ENCODE measurements around the genes NUP35, COL3A1 and C2orf88.

GRCh38 chr2:183002878-183003573 lies 35.2 kb downstream of the NCKAP1 start:
- PRO-cap, result no peak

GRCh38 chr2:183124095-183125358 lies at the start of gene NUP35:
Gene NUP35, plus strand, starts transcription at chr2:183124443.
- PRO-cap, result bidirectional peak, plus-strand start at chr2:183124443, minus-strand start at chr2:183124255; bidirectional peak, plus-strand start at chr2:183124959, minus-strand start at chr2:183124806

DNA sequence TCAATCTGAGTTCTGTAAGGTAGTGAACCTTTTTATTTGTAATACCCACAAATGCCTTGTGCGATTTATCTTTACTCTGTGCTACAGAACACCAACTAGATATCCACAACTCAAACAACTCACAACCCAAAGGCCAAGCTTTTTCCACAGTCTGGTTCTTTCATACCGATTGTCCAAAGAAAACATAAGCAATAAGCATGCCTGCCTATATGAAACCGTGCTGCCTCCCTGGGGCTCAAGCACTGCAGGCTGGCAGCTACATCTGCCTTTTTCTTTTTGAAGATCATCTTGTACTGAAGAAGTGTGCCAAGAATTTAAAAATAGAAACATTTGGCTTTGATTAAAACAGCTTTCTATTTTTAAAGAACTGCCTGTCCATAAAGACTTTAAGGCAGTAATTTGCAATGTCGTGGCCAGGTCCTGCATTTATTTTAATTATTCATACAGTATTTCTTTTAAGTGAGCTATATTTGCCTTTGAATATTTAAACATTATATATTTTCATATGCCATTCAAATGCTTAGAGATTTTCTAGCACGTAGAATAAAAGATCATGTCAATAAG lies 490.8 kb downstream of the NUP35 start:
- PRO-cap, result no peak

DNA sequence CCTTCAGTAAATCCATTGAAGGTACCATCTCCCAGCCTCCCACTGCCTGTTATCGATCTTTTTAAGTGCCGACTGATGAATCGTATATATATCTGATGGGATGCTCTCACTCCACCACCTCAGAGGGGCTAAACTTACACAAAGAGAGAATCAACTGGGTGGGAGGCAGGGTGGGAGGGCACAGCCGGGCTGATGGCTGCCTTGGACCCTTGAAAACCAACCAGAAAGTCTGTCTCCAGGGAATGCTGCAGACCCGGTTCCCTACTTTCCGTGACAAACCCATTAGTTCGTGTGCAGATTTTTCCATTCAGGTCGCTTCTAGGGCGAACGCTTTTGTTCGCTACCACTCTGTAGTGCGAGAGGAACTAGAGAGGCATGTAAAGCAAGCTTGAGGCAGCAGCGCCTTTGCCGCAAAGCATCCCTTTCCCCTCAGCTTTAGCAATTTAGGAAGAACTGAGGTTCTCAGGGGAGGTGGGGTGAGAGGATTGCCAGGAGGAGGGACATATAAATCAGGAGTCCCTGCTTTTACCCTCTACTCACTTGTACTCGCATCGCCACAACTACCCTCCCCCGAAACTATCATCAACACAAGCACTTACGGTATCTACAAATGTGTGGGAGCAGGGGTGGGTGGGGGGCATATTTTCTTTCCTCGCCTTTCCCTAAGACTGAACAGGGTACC lies 831 bp upstream of the ZNF804A start:
- PRO-cap, result bidirectional peak, plus-strand start at position 535 of the sequence, minus-strand start at position 355 of the sequence

DNA sequence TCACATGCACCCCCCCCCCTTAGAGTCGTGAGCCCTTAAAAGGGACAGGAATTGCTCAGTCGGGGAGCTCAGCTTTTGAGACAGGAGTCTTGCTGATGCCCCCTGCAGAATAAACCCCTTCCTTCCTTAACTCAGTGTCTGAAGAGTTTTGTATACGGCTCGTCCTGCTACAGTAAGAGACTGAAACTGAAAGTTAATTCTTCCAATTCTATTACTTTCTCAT lies 167.2 kb downstream of the ZNF804A start:
- PRO-cap, result no peak

DNA sequence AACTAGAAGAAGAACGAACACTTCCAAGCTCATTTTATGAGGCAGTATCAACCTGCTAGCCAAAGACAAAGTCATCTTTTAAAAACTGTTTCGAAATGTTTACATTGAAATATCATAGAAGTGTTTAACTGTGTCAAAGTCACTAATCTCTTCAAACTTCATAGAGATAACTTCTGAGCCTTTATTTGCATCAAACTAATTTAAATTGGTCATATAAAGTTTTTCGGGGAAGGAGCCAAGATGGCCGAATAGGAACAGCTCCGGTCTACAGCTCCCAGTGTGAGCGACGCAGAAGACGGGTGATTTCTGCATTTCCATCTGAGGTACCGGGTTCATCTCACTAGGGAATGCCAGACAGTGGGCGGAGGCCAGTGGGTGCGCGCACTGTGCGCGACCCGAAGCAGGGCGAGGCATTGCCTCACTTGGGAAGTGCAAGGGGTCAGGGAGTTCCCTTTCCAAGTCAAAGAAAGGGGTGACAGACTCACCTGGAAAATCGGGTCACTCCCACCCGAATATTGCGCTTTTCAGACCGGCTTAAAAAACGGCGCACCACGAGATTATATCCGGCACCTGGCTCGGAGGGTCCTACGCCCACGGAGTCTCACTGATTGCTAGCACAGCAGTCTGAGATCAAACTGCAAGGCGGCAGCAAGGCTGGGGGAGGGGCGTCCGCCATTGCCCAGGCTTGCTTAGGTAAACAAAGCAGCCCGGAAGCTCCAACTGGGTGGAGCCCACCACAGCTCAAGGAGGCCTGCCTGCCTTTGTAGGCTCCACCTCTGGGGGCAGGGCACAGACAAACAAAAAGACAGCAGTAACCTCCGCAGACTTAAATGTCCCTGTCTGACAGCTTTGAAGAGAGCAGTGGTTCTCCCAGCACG lies 126.0 kb downstream of the FSIP2 start:
- PRO-cap, result no peak

- PRO-cap, result no peak
Measured at GRCh38 chr2:186607612-186608180, 17.8 kb downstream of the ITGAV start.

- PRO-cap, result no peak
Measured at GRCh38 chr2:186646475-186646952, 47.3 kb upstream of the FAM171B start.

- PRO-cap, result no peak
Measured at GRCh38 chr2:186669639-186670126, 24.2 kb upstream of the FAM171B start.

DNA sequence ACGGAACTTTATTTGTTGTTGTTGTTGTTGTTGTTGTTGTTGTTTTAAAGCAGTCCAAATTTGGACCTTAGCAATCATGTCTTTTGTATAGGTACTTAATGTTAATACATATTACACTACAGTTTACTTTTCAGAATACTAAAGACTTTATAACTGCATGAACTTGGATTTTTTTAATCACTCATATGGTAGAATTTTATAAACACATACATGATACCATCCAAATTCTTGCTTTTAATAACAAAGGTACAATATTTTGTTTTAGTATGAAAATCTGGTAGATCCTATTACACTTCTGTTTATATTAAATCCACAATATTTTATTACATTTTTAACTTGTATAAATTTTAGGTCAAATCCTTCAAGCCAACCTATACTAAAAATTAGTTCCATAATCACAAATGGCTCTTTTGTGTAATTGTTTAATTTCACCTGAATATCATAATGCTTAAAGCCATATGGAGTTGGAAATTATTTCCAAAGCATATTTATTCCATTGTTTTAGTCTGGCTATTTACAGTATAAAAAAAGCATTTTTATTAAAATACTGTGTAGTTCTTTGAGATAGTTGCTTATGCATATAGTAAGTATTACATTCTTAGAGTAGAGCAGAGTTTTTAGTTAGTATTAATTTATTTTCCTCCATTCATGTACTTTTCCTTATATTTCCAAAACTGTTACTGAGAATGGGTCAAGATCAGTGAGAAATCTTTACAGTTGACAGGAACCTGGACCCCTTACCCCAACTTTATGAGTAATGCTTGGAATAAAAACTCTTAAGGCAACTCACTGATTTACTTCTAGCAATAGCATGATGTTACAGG lies 16.0 kb upstream of the FAM171B start:
- PRO-cap, result no peak

DNA sequence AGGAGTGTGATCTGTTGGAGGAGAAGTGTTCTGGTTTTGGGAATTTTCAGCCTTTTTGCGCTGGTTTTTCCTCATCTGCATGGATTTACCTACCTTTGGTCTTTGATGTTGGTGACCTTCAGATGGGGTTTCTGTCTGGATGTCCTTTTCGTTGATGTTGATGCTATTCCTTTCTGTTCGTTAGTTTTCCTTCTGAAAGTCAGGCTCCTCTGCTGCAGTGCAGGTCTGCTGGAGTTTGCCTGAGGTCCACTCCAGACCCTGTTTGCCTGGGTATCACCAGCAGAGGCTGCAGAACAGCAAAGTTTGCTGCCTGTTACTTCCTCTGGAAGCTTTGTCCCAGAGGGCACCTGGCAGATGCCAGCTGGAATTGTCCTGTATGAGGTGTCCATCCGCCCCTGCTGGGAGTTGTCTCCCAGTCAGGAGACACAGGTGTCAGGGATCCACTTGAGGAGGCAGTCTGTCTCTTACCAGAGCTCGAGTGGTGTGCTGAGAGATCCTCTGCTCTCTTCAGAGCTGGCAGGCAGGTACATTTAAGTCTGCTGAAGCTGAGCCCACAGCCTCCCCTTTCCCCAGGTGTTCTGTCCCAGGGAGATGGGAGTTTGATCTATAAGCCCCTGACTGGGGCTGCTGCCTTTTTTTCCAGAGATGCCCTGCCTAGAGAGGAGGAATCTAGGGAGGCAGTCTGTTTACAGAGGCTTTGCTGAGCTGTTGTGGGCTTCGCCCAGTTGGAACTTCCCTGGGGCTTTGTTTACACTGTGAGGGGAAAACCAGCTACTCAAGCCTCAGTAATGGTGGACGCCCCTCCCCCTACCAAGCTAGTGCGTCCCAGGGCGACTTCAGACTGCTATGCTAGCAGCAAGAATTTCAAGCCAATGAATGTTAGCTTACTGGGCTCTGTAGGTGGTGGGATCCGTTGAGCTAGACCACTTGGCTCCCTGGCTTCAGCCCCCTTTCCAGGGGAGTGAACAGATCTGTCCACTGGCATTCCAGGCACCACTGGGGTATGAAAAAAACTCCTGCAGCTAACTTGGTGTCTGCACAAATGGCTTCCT lies 34.7 kb downstream of the TFPI start:
- PRO-cap, result no peak

GRCh38 chr2:187532469-187533365 lies 21.5 kb downstream of the TFPI start:
- PRO-cap, result no peak

DNA sequence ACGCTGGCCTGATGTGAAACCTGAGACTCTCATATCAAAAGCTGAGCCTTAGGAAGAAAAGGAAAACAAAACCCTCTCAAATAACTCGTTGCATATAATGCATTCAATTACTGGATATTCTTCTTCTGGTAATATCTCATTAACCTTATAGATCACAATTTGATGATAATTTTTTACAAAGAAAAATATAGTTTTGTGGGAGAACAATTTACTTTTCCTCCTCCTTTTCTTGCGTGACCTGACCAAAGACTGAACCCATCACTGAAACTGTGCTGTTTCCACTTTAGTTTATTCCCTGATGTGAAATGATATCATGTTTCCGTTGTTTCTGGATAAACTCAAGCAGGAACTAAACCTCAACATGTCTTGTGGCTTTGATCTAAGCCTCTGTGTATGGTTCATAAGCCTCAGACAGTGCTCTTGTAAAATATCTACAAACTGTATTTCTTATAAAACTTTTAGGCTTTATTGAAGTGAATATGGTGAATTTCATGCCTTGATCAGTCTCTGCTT lies 332.5 kb downstream of the GULP1 start:
- PRO-cap, result no peak

GRCh38 chr2:188974052-188974779 lies at the start of gene COL3A1:
Gene COL3A1, plus strand, starts transcription at chr2:188974373.
- PRO-cap, result bidirectional peak, plus-strand start at chr2:188974373, minus-strand start at chr2:188974229

- PRO-cap, result no peak
Measured at GRCh38 chr2:189010125-189010538, 36.0 kb downstream of the COL3A1 start.

GRCh38 chr2:189524611-189525247 lies 55.9 kb downstream of the SLC40A1 start:
- PRO-cap, result no peak

DNA sequence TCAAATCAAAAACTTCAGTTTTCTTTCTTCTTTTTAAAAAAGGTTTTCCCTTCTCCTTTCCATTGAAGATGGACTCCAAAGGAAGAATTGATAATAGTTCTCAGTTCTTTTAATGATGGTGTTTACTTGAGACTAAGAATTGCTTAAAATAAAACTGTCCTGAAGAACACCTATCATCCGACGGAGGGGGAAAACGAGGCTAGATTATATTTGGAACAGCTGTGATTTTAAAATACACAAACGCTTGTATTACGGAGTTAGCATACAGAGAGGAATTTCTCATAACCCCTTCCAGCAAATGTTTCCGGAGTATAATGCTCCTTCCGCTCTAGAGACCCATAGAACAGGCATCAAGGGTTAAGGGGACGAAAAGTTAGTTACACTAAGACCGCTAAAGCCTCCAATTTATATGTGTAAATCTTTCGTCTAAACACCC lies 888 bp downstream of the ORMDL1 start:
- PRO-cap, result no peak

DNA sequence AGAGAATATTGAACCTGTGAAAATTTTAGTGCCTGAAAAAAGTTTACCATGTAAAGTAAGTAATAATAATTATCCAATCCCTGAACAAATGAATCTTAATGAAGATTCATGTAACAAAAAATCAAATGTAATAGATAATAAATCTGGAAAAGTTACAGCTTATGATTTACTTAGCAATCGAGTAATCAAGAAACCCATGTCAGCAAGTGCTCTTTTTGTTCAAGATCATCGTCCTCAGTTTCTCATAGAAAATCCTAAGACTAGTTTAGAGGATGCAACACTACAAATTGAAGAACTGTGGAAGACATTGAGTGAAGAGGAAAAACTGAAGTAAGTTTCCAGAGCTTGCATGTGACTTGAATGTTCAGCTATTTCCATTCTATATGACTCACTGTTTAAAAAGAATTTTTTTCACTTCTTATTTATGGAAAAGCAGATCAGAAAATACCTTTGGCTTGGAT lies 70.6 kb downstream of the PMS1 start:
- PRO-cap, result no peak

DNA sequence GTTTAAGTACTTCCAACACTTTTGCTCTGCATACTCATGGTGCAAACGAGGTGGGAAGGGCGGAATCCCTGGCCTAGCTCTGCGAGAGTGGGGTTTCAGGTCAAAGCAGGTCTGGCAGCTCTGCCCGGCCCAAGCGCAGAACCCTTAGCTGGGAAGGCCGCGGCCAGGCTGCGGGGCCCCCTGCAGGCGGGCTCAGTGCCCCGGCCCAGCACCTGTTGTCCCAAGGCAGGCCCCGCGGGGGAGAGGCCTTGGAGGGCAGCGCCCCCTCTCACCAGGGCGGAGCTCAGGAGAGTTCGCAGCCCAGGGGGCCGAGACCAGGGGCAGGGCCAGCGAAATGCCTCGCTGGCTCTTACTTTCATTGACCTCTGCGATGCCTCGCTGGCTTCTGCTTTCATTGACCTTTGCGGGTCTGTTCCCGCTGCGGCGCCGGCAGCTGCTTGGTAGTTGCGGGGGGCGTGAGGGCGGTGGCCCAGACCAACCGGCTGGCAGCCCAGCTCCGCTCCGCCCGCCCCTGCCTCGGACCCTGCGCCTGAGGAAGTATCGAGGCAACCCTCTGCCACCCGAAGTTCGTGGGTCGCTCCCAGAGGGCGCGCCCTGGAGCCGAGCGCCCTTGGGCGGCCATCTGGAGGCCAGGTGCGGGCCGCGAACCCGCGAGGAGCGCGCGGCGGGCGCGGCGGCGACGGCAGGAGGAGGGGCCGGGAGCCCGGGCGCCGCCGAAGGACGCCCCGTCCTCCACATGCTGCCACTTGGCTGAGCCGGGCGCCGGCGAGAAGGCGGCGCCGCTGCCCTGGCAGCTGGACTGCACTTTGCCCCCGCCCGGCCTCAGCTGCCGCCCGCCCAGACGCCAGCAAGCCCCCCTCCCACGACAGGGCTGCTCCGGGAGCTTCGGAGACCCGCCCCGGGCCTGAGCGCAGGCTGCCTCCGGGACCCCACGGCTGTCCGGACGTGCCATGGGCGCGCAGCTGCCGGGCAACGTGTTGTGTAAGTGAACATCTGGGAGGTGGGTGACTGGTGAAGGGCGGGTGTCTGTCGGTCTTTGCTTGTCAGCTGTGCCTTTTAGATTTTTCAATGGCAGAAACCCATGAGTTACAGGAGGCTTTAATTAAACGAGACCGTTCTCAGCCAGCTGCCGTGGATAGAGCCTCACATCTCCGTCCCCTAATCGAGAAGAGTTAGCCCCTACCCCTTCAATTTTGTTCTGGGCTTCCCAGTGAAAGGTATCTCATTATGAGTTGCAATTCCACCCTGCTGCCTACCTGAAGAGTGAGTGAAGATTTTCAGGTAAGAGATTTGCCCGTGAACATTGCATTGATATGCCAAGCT lies at the start of gene C2orf88:
Gene C2orf88 (plus strand): TSS at position 735 of the 1,323 bp plus-strand sequence.
- PRO-cap, result bidirectional peak, plus-strand start at position 358 of the sequence, minus-strand start at position 113 of the sequence; bidirectional peak, plus-strand start at position 742 of the sequence, minus-strand start at position 748 of the sequence

DNA sequence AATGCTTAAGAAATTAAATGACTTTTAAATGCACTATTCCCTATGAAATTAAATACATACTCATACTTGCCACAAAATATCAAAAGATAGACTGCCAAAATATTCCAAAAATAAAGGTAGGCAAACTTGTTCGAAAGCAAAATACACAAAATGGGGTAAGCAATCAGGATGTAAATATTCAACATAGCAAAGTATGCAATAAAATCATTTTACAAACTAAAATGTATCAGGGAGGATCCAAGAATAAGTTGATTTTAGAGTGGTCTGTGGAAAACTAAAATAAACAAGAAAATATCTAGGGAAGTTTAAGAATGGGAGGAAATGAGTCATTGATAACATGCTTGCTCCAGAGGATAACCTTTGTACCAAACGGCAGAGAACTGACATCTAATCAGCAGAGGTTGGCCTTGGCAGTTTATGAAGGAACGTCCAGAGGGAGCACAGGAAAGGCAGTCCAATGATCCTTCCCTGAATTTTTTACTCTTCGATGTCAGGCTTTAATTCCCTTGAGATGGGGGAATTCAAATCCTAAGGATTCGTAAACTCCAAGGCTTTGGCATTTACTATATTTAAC lies 9.0 kb upstream of the INPP1 start:
- PRO-cap, result unidirectional peak, plus-strand start at position 413 of the sequence